ENCODE measurements around the genes RPL39, LAMP2 and TEX13D.

DNA sequence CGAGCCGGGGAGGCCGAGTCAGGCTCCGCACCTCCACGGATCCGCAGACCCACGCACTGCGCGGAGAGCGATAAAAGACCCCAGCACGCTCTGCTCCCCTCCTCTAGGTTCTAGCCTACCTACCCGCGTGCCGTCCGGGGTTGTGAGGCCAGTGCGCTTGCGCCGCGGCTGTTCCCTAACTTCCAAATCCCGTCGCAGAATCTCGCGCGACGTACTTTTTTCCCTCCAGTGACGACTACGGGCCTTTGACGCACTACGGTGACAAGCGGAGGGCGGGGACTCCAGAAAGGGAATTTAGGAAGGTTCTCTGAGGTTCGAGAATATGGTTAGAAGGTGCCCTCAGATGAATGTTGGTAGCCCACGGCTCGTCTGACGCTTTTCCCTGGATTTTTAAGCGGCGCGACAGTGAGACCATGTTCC lies 31.9 kb downstream of the UBE2A start:
- PRO-cap = bidirectional peak, plus-strand start at position 317 of the sequence, minus-strand start at position 144 of the sequence
- CAGE, long polyA plus RNA = no peak

DNA sequence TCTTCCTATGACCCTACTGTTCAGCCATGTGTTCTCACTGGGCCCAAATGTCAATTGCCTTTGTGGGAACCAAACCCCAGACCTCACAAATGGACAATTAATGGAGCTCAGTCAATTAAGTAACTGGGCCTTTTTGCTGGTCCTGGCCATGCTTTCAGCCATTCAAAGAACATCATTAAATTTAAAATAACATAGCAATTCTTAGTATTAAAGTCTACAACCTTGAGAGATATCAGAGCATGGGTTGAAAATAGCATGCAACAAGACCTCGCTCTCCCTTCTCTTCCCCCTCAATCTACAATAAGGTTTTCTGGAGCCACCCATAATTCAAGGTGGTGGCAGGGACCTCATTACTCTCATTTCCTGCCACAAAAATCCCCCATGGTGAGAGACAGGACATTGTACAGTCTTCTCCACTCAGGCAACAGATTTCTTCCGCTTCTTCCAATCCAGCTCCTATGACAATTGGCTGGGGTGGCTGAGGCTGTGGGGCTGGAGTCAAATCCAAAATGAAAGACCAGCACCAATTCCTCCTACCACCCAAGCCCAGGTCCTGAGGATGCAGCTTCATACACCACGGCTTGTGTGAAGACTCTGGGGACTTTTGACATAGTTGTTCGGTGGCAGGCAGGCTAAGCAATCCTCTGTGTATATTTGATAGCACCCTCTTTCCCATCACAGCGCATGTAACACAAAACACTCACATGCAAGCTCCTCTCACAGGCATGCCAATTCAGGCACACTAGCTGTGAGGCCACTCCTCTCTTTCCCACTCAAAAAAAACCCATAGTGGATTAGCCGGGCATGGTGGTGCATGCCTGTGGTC lies 46.5 kb downstream of the SEPTIN6 start:
- PRO-cap = no peak
- CAGE, long polyA plus RNA = no peak

GRCh38 chrX:119734849-119735414 lies 23.5 kb upstream of the SOWAHD start:
- PRO-cap = no peak
- CAGE, long polyA plus RNA = no peak

- PRO-cap = bidirectional peak, plus-strand start at chrX:119791753, minus-strand start at chrX:119791628; bidirectional peak, plus-strand start at chrX:119791994, minus-strand start at chrX:119792110
- CAGE, long polyA plus RNA = no peak
Observed at GRCh38 chrX:119791560-119792353, at the start of gene RPL39. Gene RPL39 (minus strand): TSS chrX:119791630.

DNA sequence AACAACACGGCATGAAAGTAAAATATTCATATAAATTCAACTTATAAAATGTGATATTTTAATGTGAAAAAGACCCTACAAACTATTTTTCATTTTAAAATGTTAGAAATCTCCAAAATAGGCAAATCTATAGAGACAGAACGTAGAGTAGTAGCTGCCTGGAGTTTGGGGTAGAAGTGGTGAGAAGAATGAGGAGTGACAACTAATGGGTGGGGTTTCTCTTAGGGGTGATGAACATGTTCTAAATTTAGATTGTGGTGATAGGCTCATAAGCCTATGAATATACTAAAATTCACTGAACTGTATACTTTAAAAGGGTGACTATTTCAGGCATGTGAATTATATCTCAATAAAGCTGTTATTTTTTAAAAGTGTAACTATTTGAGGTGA lies 7.3 kb downstream of the UPF3B start:
- PRO-cap = no peak
- CAGE, long polyA plus RNA = no peak

GRCh38 chrX:120035683-120036540 lies 41.6 kb downstream of the RHOXF2B start:
- PRO-cap = no peak
- CAGE, long polyA plus RNA = no peak

GRCh38 chrX:120140473-120140784 lies 18.0 kb upstream of the RHOXF2 start:
- PRO-cap = no peak
- CAGE, long polyA plus RNA = no peak

DNA sequence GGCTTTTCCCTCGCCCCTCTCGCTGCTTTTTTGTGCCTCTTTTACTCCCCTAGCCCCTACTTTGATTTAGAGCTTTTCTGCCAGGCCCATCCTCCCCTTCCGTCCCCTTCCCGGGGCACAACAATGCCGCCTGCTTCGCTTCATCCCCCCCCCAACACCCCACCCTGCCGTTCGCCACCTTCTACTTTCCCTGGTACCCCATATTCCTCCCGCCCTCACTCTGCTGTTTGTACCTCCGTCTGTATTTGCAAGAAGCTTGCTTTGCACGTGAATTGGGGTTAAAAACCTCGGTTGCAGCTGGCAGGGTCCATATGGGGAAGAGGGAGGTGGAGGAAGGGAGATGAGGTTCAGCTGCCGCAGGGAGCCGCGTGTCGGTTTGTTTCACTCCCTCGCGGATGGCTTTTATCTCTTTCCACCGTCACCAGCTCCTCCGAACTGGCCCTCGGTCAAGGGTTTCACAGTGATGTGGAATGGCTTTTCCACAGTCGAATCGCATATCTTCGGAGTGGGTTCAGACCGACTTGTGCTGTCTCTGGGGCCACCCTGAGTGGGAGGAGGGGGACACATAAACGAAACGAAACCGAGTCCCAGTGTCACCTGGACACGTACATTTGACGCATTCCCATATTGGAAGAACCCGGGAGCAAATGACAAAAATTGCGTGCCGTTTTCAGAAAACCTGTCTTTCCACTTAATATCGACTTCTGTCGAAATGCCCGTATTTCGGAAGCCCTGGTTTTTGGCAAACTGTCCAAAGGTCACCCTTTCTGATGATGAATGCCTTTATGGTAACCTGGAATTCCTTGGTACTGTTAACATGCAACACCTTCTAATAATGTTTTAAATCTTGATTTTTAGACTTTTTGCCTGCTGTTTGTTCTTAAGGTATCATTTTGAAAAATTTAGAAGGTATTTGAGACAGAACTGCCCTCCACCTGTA lies 913 bp downstream of the ZBTB33 start:
- PRO-cap = bidirectional peak, plus-strand start at position 310 of the sequence, minus-strand start at position 222 of the sequence; bidirectional peak, plus-strand start at position 499 of the sequence, minus-strand start at position 437 of the sequence
- CAGE, long polyA plus RNA = no peak

- PRO-cap = unidirectional peak, minus-strand start at chrX:120469081; unidirectional peak, minus-strand start at chrX:120469296
- CAGE, long polyA plus RNA = start-site peak on the minus strand at chrX:120469072-120469174, 20 and 18 reads in 2 replicates; start-site peak on the minus strand at chrX:120469282-120469304, 67 and 57 reads in 2 replicates
Observed at GRCh38 chrX:120468205-120469726, at the start of gene LAMP2. Gene LAMP2 (minus strand): TSS chrX:120469296.

DNA sequence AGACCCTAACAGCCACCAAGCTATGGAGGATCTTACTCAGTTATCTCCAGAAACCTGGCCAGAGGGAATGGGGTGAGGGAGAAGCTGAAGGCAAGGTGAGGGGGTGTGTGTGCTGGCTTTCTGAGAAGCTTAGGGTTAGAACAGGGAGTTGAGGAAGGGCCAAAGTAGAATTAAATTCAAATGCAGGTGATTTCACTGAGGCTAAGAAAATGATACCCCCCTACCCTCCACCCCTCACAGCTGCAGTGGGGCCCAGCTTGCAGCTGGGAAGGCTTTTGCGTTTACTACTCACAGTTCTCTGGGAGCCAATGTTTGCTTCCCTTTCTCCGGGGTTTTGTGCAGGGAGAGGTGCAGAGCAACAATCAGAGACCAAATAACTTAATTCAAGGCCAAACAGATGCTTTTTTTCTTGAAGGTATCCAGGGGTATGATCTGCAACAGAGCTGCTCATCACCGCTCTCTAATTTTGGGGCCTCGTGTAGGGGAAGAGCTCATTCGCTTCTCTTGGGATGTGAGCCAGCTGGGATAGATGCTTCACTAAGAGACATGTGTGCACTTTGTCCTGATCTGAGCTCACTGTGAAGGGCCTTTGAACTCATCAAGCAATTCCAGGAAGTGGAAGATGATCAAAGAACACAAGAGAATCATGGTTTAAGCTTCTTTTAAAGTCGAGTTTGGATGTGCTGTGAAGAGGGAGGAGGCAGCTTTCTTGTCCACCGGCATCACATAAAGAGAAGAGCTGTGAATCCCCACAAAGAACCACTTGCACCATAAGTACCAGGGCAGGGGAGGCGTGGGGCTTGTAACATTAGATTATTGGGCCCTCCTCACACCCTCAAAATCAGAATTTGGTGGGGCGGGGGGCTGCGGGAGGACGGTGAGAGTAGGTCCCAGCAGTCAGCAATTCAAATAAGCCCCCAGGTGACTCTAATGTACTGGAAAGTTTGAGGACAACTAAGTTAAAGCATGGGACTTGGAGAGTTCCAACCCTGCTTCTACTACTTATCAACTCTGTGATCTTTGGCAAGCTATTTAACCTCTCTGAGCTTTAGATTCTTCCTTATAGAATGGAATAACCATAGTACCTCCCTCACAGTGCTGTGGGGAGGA lies 122.8 kb upstream of the C1GALT1C1 start:
- PRO-cap = no peak
- CAGE, long polyA plus RNA = no peak

- PRO-cap = no peak
- CAGE, long polyA plus RNA = no peak
Observed at GRCh38 chrX:123183363-123183723, 735 bp upstream of the GRIA3 start.

GRCh38 chrX:123627663-123628019 lies 105.2 kb downstream of the THOC2 start:
- PRO-cap = no peak
- CAGE, long polyA plus RNA = no peak

- PRO-cap = no peak
- CAGE, long polyA plus RNA = no peak
Observed at GRCh38 chrX:123676767-123677395, 56.0 kb downstream of the THOC2 start.

GRCh38 chrX:123679062-123679956 lies 53.5 kb downstream of the THOC2 start:
- PRO-cap = no peak
- CAGE, long polyA plus RNA = no peak

DNA sequence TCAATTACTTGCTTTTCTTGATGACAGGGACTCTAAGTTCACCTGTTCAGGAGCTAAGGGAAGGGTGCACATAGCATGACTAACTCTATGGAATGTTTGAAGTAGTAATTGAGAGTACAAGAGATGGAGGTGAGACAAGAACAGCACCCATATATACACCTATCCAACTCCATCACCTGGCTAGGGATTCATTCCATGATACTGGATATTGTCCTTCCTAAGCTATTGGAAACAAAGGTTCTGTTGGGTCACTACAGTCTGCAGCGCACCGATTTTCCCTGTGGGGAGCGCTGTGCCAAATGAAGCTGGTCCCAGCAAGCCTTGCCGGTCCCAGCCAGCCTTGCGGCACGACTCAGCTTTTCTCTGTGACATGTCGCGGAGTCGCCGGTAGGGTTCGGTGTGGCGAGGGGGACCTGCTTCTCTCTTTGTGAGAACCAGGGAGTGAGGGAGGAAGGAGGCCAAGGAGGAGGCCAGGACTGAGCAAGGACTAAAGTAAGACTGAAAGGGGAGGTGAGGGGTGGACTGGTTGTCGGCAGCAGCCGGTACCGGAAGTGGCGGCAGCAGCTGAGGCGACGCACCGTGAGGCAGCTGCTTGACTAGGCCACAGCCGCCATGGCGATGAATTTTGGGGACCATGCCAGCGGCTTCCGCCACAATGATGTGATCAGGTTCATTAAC lies at the start of gene TEX13D:
Gene TEX13D (plus strand): TSS at position 355 of the 678 bp plus-strand sequence.
- PRO-cap = no peak
- CAGE, long polyA plus RNA = no peak

DNA sequence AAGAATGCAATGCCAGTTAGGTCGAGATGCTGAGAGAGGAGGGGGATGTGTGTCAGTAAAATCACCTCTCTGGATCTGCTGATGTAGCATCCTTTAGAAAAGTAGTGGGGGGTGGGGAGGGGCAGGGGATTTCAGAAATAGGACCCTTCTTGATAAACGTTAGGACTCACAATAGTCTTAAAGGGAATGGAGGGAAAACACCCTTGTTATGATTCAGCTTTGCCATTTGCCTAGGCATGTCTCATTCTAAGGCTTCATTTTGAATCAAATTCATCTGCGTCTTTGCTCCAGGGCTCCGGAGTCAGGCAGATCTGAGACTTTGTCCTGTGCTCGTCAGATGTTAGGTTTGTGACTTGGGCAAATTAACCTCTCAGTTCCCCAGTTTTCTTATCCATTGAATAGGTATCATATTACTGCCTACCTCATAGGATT lies 902 bp downstream of the SH2D1A start:
- PRO-cap = no peak
- CAGE, long polyA plus RNA = no peak

- PRO-cap = no peak
- CAGE, long polyA plus RNA = no peak
Observed at GRCh38 chrX:124626094-124626380, 279.7 kb downstream of the SH2D1A start.

- PRO-cap = no peak
- CAGE, long polyA plus RNA = no peak
Observed at GRCh38 chrX:126110067-126110310, 56.1 kb downstream of the DCAF12L2 start.

DNA sequence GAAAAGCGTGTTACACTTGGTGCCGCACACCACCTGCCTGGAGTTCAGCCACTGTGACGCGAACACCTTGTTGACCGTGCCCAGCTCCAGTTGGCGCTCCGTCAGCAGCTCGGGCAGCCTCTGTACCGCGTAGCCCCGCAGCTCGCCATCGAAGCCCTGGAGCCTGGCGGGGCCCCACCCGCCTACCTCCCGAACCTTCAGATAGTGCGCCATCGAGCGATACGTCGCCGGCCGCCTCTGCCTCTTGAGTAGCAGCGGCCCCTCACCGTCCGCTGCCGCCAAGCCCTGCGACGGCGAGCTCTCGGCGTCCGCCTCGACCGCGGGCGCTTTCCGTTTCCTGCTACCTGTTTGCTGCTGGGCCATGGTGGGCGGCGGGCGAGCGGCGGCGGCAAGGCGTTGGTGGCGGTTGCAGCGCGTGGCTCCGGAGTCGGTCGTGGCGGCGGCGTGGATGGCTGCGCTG lies 338 bp downstream of the DCAF12L1 start:
- PRO-cap = no peak
- CAGE, long polyA plus RNA = no peak

DNA sequence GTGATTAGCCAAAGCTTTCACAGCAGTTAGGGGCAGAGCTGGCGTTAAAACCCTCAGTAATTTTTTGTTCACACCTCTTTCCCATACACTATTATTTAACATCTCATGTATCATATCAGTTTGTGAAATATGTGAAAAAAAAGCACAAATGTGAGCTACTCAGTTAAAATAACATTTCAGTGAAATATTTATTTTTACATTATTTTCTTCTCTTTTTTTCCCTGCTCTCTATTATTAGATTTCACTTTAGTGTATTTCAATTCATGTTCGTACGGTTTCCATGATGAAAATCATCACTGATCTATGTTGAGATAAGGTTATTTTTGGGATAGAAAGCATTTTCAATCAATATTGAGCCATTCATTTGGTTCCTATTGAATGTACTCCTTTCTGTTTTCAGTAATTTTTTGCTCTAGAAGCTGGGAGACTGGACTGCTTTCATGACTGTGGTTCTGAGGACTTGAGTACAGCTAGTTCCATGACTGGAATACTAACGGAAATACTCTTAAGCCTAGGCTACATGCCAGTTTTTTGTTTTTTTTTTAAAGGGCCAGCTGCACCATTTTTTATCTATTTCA lies 16.5 kb downstream of the PRR32 start:
- PRO-cap = no peak
- CAGE, long polyA plus RNA = no peak